Mammary epithelial cell (primary cell): ENCODE data around the gene TIGIT.

- CAGE, long polyA plus RNA, result no peak
- RRBS, result no CpG with 5 or more reads among the region's 4 CpGs
Observed at GRCh38 chr3:112847626-112847964, 931 bp upstream of the CD200R1L start.

DNA sequence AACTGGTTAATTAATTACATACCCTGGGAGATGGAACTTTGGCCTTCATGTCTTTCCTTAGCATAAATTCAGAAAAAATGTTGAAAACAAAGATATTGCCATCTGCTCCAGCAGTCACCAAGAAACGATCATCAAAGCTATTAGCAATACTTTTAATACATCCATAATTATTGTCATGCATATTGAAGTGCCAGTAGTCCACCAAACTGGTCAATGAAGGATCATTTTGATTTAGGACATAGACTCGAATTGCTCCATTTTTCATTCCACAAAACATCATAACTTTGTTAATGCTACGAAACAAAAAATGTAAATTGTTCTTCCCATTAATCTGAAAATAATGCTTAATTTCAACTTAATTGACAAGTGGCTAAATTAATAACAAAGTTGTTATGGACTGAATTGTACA is 75.3 kb downstream of the CFAP44 start:
- CAGE, long polyA plus RNA, result no peak
- RRBS, result no CpG with 5 or more reads among the region's 3 CpGs

DNA sequence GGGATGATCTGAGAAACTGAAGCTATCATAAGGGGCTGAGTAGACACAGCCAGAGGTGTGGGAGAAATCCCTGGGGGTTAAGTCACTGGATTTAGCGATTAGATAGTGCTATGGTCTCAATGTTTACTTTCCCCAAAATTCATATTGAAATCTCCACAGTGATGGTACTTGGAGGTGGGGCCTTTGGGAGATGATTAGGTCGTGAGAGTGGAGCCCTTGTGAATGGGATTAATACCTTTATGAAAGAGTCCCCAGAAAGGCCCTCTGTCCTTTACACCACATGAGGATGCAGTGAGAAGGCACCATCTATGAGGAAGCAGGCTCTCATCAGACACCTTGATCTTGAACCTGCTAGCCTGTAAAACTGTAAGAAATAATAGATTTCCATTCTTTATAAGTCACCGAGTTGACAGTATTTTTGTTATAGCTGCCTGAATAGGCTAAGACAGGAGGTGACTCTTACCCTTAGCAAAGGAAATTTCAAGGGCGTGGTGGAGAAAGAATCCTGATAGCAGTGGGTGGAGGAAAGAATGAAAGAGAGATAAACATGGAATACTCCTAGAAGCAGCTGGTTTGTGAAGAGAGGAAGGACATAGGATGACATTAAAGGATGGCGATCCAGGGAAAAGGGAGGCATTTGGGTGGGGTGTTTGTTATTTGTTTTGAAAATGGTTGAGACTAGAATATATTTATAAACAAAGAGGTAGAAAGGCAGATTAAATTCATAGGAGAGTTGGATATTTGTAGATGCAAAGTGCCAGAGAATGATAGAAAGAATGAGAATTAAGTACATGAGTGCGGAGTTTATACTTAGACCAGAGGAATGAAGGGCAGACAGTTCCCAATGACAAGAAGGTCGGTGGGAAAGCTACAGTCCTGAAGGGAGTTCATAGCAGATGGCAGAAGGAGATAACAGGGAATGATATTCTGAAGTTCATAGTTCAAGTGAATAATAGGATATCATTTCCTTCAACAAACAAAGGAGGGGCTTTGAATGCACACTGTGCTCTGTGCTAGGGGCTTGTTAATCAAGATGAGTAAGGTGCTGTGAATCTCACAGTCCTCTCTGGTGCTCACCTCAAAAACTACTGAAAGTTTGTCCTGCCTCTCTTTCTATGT is 41.4 kb downstream of the SIDT1 start:
- CAGE, long polyA plus RNA, result no peak
- RRBS, result no CpG with 5 or more reads among the region's 7 CpGs

DNA sequence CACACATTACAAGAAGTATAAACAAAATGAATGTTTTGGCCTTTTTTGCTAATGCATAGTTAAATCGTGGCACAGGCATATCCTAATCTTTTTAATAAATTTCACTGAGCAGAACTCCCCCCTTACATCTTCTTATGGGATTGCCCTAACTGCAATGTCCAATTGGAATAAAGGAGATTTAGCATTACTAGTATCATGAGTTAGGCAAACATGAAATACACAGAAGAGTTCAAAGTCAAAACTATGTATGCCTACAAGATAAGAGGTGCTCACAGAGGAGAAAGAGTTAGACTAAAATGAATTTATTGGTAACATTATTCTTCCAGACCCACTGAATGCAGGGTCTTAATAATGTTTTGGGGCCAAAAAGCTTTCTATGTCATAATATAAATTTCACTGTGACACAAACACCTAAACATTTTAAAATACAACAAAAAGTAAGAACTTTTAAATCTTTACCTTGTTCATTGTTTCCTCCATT is 32.5 kb downstream of the USF3 start:
- CAGE, long polyA plus RNA, result no peak
- RRBS, result no CpG with 5 or more reads among the region's 1 CpG

DNA sequence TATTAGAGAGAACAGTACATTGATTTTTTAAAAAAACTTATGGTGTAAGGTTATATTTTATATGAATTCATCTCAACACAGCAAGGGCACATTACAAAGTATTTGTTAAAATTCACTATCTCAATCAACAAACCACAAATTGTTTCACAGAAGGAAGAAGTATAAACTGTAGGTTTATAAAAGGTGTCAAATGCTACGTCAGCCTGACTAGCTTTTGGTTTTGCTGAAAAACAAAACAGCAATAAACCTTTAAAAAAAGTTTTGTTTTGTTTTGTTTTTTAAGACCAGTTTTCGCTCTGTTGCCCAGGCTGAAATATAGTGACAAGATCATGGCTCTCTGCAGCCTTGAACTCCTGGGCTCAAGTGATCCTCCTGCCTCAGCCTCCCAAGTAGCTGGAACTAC is 4.0 kb downstream of the NAA50 start:
- CAGE, long polyA plus RNA, result no peak
- RRBS, result no CpG with 5 or more reads among the region's 2 CpGs

DNA sequence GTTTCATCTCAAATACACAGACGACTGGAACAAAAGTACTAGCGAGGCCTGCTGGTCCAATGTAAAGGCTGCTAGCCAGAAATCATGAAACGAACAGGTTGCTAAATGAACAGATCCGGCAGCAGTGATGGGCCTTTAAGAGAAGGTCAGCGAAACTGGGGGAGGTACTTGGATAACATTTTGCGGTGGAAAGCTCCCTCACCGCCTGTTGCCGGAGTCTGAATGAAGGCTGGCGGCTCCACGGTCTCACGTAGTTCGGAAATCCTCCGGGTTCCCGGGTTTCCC is 560 bp upstream of the ZDHHC23 start:
- CAGE, long polyA plus RNA, result no peak
- RRBS, result under 1% methylated on average over 10 of the region's 14 CpGs

GRCh38 chr3:114059914-114060385 is 3.4 kb downstream of the QTRT2 start:
- CAGE, long polyA plus RNA, result no peak
- RRBS, result no CpG with 5 or more reads among the region's 1 CpG

DNA sequence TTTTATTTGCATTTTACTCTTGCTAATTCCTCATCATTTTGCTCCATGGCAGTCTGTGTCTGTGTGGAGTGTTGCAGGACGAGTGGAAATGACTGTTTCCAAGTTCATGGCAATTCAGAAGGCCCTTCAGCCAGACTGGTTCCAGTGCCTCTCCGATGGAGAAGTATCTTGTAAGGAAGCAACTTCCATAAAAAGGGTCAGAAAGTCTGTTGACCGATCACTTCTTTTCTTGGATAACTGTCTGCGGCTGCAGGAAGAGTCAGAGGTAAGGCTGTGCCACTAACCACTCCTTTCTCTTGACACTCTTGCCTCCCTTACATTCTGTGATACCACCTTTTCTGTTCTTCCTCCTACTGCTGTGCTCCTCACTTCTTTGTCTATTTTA is 14.0 kb downstream of the QTRT2 start:
- CAGE, long polyA plus RNA, result no peak
- RRBS, result no CpG with 5 or more reads among the region's 4 CpGs

GRCh38 chr3:114092474-114092974 is 36.0 kb downstream of the QTRT2 start:
- CAGE, long polyA plus RNA, result no peak
- RRBS, result no CpG with 5 or more reads among the region's 9 CpGs

DNA sequence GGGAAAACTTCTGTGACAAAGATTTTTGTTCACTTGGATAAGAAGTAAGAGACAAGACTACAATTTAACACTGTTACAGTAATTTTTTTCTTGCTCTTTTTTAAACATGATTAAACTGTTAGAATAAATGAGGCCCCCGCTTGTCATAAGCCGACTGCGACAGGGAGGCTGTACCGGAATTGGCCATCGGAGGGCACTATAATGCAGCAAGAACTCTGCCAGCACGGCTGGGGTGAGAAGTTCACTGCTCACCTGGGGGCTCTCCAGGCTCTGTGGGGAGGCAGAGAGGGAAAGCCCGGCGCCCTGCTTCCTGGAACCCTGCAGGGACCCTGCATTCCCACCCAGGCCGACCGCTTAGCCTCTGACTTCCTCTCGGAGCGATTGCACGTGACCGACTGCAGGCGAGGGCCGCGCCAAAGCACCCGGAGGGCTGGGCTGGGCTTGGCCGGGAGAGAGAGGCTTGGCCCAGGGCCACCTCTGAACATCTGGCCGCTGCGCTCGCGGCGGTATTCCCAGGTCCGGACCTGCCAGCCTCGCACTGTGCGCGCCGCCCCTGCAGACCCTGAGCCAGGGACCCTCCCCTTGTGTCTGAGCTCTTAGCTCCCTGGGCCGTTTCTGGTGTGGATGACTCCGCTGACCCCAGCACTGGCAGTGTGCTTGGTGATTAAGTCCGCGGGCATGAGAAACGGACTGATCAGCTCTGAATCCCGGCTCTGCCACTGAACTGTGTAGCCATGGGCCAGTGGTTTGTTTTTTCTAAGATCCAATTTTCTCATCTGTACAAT is 26.2 kb downstream of the DRD3 start:
- CAGE, long polyA plus RNA, result no peak
- RRBS, result 2% methylated on average over 7 of the region's 35 CpGs

GRCh38 chr3:114293419-114294482 is at the start of gene TIGIT:
TIGIT (plus strand) TSS chr3:114294028.
- CAGE, long polyA plus RNA, result no peak
- RRBS, result no CpG with 5 or more reads among the region's 9 CpGs

- CAGE, long polyA plus RNA, result no peak
Observed at GRCh38 chr3:114334936-114335815, 41.3 kb downstream of the TIGIT start.

DNA sequence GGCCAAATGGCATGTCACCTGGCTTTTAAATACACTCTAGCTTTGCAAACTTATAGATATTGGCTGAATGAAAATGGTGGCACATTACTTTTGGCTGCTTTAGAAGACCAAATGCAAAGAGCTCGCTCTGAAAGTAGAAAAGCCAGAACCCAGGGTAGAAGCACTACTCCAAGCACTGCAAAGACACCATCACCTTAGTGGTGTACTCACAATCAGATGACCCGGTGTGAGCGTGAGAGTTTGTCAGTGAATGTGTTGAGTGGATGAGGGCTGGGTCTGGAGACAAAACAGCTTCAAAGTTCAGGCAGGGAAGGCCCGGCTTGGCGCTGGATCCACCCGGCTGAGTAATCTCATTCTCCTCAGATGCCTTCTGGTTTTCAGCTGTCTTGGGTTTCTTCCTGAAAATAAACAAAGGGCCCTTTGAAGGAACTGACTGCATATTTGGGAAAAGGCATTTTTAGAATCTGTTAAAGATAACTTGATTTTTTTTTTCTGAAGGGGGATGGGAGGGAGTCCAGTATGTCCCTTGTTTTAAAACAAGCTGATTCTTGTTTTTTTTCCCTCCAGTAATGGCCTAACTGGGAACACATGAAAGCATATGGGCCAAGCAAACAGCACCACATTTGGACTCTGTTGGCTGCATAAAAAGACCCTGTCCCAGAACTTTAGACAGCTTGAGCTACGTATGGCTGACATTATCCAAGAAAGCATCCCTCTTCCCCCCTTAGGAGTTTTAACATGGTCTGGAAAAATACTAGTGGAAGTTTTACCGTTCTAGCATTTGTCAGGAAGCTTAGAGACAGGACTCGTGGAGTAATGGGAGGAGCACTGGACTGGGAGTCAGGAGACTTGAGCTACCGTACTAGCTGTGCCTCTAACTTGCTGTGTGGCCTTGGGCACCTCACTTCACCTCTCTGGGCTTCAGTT is 86.4 kb downstream of the TIGIT start:
- CAGE, long polyA plus RNA, result no peak
- RRBS, result 4% methylated on average over 3 of the region's 10 CpGs

DNA sequence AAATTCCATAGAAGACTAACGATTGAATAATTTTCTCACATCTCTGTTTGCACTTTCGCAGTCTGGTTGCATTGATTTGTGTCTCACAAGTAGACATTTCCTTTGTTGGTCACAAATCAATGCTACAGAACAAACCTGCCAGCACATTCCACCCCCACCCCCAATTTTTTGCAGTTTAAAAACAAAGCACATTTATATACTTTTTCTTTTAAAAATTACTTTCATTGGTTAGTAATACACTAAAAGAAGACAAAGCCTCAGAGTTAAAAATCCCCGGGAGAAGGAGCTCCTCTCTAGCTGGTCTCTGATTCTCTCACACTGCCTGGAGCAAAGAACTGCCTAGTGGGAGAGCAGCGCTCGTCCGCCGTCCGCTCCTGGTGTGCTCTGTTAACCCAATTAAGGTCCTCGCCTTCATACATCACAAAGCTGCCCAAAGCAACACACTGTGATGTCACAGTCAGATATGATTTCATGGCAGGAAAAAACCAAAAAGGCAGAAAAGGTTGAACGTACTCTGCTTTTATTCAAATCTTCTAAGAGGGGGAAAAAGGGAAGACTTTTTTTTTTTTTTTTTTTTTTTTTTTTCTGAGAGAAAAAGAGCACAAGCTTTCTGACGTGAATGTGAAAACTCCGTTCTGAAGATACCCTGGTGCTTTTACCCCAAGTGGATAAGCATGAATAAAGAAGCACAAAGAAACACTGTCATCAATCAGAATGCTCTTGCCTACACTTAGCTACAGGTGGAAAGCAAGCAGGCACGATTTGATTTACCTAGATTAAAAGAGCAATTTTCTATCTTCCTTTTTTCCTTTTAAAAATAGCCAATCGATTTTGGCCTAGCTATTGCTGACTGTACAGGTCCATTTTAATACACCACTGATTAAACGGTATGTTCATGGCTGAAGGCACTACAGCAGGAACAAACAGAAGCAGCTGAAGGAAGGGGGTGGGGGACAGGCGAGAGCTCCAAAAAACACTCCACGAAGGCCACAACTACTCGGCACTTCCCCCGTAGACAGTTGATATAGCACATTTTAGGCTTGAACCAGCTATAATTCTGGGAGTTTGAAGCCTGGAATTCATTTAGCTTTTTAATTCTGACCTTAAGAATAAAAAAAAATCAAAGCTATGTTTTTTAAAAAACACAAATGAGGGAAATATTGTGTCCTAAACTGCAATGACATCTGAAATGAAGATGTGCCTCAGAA is 115.1 kb downstream of the TIGIT start:
- CAGE, long polyA plus RNA, result no peak
- RRBS, result no CpG with 5 or more reads among the region's 19 CpGs

GRCh38 chr3:114427868-114428578 is 134.2 kb downstream of the TIGIT start:
- CAGE, long polyA plus RNA, result no peak
- RRBS, result no CpG with 5 or more reads among the region's 7 CpGs

DNA sequence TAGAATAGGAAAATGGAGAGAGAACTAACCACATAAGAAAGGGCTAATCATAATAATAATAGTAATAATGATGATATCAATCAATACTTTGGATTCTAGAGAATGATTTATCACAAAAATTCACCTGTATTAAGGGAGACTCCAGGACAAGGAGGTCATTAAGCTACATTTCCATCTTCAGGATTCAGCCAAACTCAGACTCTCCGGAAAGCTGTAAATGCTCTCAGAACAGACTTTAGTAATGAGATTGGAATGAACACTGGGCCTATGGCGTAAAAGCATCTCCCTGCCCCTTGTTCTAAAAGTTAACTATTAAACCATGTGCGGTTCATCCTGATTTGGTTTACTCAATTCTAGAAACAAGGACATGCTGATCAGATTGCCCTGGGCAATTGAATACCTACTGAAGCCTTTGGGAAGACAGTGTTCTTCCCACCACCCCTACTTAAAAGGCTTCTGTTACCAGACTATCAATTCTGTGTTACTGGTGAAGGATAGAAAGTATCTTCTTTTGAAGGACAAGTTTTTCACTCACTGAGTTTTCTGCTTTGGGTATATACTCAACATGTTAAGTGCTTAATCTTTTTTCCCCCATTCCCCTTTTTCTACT is 401.2 kb downstream of the ZBTB20 start:
- CAGE, long polyA plus RNA, result no peak
- RRBS, result no CpG with 5 or more reads among the region's 3 CpGs

DNA sequence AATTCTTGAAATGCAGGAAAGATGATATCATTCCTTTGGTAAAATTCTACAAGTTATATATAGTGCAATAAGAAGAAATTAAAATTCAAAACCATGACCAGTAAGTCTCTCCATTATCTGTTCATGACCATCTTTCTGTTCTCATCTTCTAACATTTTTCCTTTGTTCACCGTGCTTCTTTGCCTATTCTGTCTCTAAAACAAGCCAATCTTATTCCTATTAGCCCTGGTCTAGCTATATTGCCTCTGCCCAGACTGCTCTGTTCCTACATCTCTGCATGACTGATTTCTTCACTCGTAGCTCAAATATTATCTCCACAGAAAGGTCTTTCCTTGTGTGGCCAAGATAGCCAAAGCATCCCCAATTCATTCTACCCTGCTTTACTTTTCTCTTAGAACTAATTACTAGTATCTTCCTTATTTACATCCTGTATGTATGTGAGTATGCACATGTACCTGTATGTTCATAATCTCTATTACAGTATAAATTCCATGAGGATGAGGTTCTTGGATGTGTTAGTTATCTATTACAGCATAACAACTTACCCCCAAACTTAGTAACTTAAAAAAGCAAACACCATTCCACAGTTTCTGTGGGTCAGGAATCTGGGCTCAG is 310.2 kb downstream of the ZBTB20 start:
- CAGE, long polyA plus RNA, result no peak
- RRBS, result no CpG with 5 or more reads among the region's 2 CpGs

DNA sequence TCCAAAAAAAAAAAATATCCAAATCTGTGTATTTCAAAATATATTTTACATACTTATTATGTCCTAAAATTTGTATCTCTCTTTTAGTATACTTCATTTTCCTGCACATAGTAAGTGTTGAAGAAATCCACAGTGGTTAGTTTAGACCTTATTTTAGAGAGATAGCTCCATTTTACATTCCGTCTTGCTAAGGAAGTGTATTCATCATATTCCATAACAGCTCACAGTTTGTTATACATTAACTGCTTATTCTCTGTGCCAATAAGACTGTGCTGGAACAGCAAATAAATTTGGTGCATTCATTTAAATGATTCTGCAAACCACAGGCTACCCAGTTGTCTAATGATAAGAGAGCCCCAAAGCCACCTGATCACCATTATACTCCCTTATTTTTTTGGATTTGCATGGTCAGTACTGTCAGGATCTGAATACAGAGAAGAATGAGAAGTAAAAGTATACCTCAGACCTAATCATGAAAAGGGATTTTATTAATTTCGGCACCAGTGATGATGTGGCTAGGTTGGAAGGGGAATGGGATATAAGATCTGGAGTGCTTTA is 255.0 kb downstream of the ZBTB20 start:
- CAGE, long polyA plus RNA, result no peak
- RRBS, result no CpG with 5 or more reads among the region's 2 CpGs

GRCh38 chr3:115512326-115513749 is 110.5 kb upstream of the GAP43 start:
- CAGE, long polyA plus RNA, result no peak
- RRBS, result no CpG with 5 or more reads among the region's 35 CpGs

DNA sequence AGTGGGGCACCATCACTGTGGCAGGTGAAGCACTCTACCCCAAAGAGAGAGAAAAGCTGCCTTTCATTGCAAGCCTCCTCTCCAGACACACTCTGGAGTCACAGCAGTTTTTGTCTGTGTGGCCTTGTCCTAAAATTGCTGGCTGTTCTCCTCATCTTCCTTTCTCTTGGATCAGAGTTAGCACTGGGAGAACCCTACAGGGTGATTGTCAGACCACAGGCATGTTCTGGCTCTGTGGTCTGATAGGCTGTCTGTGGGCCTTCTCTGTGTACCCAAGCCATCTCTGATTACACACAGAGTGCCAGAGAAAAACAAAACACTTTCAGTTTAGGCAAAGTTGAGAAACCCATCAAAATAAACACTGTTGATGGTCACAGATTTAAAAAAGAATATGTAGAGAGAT is 954.1 kb upstream of the LSAMP start:
- CAGE, long polyA plus RNA, result no peak